Stomach (tissue), 7 donors: ENCODE measurements around the gene PDE2A.

DNA sequence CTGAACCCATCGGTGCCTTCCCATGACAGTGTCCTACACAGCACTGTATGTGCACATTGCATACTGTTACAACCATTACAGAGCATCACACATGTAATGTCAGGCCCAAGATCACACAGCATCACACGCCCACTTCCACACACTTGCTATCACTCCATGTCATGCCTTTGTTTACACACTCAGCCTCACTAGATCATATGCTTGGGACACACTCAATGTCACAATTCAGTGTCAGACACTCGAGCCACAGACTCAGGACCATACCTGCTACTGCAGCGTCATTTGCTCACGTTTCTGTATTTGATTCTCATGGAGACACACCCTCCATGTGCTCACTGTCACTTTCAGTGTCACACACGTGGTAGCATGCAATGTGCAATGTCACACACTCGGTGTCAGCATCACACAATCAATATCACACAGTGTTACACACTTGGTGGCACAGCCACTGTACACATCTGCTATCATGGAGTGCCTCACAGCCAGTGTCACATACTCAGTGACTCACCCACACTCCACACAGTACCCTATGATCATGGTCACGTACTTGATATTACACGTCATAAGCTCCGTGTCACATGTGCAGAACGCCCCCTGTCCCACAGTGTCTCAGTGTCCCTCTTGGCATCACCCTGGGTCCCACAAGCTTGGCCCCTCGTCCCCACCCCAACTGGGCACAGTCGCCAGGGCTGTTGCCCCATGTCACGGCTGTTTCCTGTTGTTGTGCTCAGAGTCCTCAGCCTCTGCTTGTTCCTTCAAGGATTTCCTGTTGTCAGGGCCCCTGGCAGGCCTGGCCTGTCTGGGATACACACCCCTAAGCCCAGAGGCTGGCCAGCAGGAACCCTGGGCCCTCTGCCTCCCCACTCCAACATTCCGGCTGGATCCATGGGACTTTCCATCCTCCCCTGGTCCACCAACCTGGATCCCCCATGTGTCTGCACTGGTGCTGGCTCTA lies 49.6 kb downstream of the PDE2A start:
- PRO-cap = unidirectional peak, plus-strand start at position 823 of the sequence
- RAMPAGE, long total RNA, 5 experiments = no peak in any of the 5 experiments
- RRBS = 63% methylated on average over 1 of the region's 15 CpGs

DNA sequence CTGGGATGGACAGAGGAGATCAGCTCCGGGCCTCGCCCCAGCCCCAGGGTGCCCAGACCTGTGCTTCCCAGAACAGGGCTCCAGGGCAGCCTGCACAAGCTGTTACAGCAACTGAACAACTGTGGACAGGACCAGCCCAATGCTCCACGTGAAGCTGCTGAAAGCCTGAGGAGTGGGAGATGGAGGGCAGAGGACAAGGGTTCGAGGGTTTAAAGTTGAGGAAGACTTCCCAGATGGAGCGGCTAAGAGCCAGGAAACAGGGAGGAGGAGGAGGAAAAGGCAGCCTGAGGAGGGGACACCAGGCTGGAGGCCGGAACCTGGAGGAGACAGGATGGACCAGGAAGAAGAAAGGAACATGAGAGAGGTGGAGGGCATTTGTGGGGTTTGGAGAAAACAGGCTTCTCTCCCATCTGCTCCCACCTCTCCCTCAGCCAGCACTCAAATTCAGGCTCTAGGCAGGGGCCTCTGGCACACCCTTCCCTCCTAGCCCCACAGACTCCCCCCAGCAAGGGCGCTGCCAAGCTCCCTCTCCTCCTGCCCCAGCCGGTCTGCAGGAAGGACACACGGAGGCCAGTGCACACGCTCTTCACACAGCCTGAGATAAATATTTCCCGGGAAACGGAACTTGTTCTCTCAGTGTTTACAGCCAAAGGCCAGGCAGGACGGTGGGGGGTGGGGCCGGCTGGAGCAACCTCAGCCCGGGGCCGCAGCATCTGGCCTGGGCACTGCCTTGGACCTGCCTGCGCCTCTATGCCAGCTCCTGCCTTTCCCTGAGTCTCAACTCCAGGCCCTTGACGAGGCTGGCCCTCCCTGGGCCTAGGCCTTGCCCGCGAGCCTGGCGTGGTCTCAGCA lies 48.7 kb downstream of the PDE2A start:
- PRO-cap = bidirectional peak, plus-strand start at position 636 of the sequence, minus-strand start at position 550 of the sequence
- RAMPAGE, long total RNA, 5 experiments = no peak in any of the 5 experiments
- RRBS = 13% methylated on average over 8 of the region's 21 CpGs

DNA sequence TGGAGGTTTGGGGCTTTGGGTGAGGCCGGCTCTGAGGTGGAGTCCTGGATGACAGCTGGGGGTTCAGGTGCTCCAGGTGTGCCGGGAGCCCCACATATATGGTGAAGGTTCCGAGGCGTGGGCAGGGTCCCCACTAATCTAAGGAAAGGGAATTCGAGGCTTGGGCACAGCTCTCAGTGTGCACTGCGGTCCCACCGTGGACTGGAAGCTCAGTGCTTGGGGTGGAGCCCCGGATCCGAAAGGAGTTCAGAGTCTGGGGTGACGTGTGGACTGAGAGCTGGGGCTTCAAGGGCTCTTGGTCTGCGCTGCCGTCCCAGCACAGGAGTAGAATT lies 32.4 kb downstream of the PDE2A start:
- PRO-cap = unidirectional peak, minus-strand start at position 214 of the sequence
- RAMPAGE, long total RNA, 5 experiments = no peak in any of the 5 experiments
- RRBS = 29% methylated on average over 2 of the region's 12 CpGs

- PRO-cap = no peak
- RAMPAGE, long total RNA, 5 experiments = start-site peak on the minus strand in 1 of 5 experiments, at chr11:72674405-72674422 at its widest, 9 reads per replicate
- RRBS = no CpG with 5 or more reads among the region's 23 CpGs
Observed at GRCh38 chr11:72673767-72674717, at the start of gene PDE2A. Gene PDE2A (minus strand): TSS chr11:72674422.

DNA sequence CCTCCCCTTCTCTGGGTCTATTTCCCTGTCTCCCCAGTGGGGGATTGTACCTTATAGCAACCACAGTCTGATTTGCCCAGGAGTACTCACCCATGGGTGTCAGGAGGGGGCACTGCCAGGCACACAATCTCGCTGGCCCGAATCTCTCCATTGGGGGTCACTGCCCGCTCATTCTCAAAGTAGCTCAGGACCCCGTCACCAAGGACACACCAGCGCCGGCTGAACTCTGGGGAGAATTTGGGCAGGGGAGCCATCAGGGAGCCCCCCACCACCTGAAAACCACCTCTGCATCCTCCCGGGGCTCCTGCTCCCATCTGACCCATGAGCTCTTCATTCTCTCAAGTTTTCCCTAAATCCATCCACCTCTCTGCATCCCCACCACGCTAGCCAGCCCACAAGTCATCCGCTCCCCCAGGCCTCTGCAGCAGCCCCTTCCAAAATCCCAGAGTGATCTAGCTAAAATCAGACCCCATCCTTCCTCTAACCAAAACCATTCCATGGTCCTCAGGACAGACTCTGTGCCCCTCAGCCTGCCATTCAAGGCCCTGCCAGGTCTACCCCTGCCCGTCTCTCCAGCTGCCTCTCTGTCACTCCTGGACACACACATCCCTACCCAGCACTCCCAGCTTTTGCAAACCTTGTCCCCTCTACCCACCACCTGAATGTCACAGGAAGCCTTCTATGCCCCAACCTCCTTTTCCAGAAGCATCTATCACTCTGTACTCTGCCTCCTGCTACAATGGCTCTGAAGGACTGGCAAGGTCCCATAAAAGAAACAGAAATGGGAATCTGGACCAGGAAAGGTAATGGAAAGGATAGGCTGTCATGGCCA lies 25.3 kb upstream of the PDE2A start:
- PRO-cap = no peak
- RAMPAGE, long total RNA, 5 experiments = start-site peak on the minus strand in 2 of 5 experiments, centred at positions 142 to 172 of the sequence, 14 to 28 reads per replicate
- RRBS = 92% methylated on average over 2 of the region's 10 CpGs

DNA sequence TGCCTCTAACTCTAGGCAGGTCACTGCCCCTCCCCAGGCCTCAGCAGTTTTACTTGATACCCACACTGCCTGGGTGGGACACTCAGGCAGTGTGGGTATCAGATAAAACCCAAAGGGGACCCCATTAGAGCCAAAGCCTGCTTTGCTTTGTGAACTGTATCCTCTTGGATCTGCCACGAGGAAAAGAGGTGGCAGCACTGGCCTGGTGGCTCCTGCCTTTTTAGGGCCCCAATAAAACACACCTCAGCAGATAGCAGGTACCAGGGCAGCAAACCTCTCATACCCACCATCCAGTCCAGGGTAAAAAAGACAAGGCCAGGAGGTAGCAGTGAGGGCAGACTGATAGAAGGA lies 10.4 kb downstream of the STARD10 start:
- PRO-cap = no peak
- RAMPAGE, long total RNA, 5 experiments = no peak in any of the 5 experiments
- RRBS = no CpG with 5 or more reads among the region's 1 CpG

DNA sequence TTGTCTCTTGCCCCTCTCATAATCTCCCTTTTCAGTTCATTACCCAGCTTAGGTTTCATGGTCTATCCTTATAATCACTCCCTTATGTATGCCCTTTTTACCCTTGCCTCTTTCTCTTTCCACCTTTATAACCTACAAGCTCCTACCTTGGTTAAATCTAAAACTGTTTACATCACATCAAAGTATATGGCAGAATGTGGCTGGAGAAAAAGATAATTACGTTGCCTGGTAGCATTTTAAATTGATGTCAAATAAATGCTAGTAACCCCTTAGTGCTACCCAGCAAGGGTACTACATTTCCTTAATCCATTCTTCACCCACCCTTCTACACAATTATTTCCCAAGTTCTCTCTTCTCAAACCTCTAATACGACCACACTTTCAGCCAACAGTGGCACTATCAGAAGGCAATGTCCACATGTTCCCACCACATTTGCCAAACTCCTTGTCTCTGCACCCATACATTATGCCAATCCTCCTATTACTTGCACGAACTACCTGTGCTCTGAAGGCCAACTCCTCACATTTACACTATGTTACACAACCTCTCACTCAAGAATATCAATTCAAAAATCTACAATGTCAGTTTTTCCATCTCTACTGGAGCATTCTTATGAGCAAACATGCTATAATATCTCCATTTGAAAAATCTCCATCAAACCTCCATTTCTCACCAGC lies 137.5 kb downstream of the FCHSD2 start:
- PRO-cap = no peak
- RAMPAGE, long total RNA, 5 experiments = start-site peak on the minus strand in 1 of 5 experiments, centred at position 333 of the sequence, 9 reads per replicate
- RRBS = no CpG with 5 or more reads among the region's 3 CpGs

DNA sequence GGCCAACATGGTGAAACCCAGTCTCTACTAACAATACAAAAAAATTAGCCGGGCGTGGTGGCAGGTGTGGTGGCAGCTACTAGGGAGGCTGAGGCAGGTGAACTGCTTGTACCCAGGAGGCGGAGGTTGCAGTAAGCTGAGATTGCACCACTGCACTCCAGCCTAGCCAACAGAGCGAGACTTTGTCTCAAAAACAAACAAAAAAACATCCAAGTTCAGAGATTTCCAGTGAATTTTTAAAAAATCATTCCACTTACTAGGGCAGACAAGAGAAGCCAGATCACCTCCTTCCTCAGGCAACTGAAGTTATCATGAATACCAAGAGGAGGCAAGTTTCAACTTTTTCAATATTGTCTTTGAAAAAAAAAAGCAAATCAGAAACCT lies 5.3 kb downstream of the FCHSD2 start:
- PRO-cap = no peak
- RAMPAGE, long total RNA, 5 experiments = no peak in any of the 5 experiments
- RRBS = no CpG with 5 or more reads among the region's 4 CpGs

DNA sequence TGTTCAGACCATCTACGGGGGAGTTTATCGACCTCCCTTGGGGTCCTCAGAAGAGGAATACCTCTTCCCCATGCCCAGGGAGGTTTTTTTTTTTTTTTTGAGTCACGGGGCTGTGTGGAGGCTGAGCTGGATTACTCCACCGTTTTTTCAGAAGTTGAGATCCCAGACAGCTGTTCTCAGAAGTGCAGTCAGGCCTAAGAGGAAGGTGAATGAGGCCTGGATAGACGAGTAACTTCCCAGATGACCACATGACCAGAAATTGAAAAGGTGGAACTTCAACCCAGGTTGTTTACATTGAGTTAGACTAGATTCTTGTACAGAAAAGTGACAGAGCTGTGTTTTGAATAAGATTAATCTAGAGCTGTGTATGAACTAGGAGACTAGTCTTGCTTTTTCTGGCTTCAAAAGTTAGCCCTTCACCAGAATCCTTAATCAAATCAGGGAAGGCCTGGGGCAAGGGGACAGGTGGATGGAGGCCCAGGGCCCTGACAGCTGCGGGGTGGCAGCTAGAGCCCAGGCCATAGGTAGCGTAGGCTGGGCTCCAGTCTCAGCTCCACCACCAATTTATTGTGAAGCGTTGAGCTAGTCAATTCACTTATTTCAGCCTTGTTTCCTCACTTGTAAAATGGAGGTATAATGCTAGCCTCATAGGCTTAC lies 1.5 kb upstream of the FCHSD2 start:
- PRO-cap = no peak
- RAMPAGE, long total RNA, 5 experiments = no peak in any of the 5 experiments
- RRBS = no CpG with 5 or more reads among the region's 8 CpGs

DNA sequence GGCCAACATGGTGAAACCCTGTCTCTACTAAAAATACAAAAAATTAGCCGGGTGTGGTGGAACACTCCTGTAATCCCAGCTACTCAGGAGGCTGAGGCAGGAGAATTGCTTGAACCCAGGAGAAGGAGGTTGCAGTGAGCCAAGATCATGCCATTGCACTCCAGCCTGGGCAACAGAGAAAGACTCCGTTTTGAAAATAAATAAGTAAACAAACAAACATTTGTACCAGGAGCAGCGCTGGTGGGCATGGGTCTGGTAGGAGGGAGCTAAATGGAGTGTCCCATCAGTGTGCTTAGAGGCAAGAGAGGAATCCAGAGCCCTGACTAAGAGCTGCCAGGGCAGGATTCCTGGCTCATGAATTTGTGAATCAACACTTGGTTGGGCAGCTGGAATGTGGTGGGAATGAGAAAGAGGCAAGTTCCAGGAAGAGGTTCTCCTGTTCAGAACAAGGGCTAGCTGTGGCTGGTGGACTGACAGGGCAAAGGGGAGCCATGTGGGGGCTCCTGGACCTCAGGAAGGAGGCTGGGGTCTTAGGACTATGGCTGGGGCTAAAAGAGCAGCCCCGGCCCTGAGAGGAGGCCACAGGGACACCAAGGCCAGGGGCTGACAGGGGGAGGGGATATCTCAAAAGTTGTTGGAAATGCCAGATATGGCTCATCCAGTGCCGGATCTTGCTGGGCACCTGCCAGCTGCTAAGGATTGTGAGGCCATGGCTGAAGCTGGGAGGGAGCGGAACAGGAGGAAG lies 14.8 kb upstream of the P2RY6 start:
- PRO-cap = no peak
- RAMPAGE, long total RNA, 5 experiments = no peak in any of the 5 experiments
- RRBS = 63% methylated on average over 2 of the region's 6 CpGs

- PRO-cap = no peak
- RAMPAGE, long total RNA, 5 experiments = no peak in any of the 5 experiments
- RRBS = no CpG with 5 or more reads among the region's 8 CpGs
Observed at GRCh38 chr11:73311583-73311875, 3.5 kb downstream of the ARHGEF17 start.

GRCh38 chr11:73348482-73348961 lies 27.7 kb upstream of the RELT start:
- PRO-cap = unidirectional peak, plus-strand start at chr11:73348686
- RAMPAGE, long total RNA, 5 experiments = no peak in any of the 5 experiments
- RRBS = no CpG with 5 or more reads among the region's 3 CpGs

- PRO-cap = no peak
- RAMPAGE, long total RNA, 5 experiments = no peak in any of the 5 experiments
- RRBS = no CpG with 5 or more reads among the region's 24 CpGs
Observed at GRCh38 chr11:73384750-73385598, 8.8 kb downstream of the RELT start.

DNA sequence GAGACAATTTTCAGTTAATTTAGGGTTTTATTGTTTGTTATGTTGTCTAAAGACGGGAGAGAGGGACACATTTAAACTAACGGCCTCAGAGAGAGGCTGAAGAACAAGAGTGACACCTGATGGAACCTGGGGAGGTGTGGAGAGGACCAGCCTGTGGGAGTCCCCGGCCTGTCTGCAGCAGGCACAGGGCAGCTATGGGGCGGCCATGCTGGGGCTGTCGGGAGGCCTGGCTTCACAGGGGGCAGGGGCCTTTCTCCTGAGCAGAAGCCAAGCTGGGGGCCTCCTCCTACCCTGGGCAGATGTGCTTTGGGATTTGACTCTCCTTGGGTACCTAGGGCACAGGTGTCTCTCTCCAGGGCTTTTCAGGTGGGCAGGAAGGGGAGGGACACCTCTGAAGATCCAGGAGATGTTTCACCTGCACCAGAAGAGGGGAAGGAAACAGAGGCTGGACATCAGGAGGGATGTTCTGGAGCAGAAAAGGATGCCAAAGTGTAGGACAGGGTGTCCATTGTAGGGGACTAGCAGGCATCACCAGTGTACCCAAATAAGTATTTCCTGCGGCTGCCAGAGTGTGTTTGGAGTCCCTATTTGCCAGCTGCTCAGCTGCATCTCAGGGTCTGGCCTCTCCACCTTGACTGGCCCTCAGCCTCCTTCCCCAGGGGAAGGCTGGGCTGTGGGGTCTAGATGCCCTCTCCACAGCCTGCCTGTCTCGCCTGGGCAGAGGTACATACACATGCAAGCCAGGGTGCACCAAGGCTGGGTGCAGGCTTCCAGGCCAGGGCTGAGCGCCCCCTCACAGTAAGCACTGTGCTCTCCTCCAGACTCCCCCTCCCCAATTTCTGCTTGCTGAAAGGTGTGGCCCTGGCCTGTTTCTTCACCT lies 22.2 kb downstream of the RELT start:
- PRO-cap = no peak
- RAMPAGE, long total RNA, 5 experiments = no peak in any of the 5 experiments
- RRBS = no CpG with 5 or more reads among the region's 8 CpGs

- PRO-cap = no peak
- RAMPAGE, long total RNA, 5 experiments = no peak in any of the 5 experiments
- RRBS = no CpG with 5 or more reads among the region's 2 CpGs
Observed at GRCh38 chr11:73464488-73464812, 88.3 kb downstream of the RELT start.

DNA sequence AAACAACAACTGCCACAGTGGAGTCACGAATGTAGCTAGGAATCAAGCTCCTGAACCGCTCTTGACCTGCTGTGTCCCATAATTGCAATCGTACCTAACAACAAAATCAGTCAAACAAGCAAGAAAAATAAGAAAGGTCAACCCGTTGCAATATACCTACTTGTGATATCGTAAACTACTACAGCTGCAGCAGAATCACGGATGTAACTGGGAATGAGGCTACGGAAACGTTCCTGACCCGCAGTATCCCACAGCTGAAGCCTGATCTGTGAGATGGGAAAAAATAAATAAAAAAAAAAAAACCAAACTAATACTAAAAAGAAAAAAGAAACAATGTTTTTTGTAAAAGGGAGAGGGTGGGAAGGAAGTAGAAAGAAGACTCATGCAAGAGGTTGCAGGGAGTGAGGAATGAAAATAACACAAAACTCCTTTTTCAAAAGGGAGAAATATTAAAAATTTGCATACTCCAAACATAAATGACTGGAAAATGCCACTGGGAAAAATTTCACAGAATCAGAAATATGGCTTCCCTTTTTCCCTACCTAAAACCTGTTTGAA lies 42.2 kb downstream of the RAB6A start:
- PRO-cap = no peak
- RAMPAGE, long total RNA, 5 experiments = start-site peak on the minus strand in 2 of 5 experiments, centred at positions 254 to 263 of the sequence, 25 to 36 reads per replicate
- RRBS = no CpG with 5 or more reads among the region's 9 CpGs

DNA sequence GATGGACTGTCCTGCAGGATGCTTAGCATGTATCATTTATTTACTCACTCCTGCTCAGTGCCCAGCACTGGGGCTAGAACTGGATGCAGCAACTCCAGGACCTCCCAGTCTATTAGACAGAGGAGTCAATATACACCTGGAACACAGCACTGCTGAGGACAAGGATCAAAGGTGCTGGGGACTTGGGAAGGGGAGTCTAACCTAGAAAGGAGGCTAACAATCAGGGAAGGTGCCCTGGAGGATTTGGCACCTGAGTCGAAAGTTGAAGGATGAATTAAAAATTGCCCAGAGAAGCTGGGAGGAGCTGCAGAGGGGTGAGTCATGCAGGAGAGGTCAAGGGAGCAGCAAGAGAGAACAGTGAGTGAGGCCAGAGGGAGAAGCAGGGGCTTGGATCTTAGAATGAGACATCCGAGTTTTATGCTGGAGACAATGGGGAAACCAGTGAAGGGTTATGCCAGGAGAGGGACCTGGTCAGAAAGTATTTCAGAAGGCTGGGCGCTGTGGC lies 5.3 kb downstream of the DNAJB13 start:
- PRO-cap = no peak
- RAMPAGE, long total RNA, 5 experiments = no peak in any of the 5 experiments
- RRBS = no CpG with 5 or more reads among the region's 3 CpGs

DNA sequence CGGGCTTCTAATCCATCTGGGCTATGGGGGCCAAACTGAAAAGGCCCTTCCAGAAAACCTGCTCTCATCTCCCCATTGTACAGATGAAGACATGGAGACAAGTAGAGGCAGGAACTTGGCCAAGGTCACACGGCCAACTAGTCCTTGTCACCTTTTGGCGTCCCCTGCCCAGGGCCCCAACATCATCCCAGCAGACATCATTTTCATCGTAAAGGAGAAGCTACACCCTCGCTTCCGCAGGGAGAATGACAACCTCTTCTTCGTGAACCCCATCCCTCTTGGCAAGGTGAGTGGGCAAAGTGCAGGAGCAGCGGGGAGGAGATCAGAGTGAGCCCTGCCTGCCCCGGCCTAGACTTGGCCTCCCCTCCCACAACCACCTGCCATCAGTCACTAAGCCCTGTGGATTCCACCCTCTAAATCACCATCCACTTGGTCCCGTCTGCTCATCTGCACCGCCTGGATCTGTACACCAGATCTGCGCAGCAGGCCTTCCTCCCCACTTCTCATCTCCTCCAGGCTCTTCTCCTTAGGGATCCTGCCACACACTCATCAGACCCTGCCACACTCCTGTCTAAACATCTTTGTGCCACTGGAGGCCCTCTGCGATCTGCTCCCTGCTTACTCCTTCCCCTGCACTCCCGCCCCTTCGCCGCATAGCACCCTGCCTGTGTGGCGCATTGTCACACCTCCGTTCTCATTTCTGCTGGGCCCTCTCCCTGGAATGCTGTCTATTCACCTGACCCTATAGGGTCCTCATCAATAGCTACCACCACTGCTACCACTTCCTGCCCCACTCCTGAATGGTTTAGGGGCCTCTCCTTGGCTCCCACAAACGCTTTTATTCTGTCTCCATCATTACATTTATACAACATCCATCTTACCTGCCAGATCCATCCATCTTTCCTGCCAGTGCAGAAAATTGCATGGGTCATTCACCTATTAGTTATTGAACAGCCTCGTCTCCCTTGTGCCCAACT lies 14.2 kb downstream of the UCP2 start:
- PRO-cap = no peak
- RAMPAGE, long total RNA, 5 experiments = no peak in any of the 5 experiments
- RRBS = no CpG with 5 or more reads among the region's 20 CpGs

DNA sequence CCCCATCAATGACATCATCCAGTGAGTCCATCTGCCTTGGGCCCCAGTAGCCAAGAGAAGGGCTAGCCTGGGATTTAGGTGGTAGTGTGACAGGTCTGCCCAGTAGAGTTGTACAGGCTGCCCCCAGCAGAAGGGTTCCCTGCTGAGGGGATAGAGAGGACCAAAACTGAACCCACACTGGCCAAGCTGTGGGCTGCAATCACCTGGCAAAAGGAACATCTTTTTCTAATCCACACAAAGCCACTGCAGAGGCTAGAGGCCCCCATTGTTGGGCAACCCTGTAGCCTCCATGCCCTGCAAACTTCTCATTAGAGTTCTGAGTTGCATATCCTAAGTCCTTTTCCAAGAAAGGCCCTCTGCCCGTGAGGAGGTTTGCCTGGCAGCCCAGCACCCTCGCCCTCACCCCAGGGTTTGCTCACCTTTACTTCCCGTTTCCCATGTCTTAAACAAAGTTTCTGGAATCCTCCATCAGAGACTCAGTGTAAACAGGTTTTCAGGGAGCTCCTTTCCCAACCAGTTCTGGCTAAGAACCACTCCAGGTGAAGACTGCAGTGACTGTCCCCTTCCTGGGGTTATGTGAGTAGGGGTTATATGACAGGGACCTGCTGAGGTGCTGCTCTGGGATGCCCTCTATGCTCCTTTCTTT lies 13.2 kb downstream of the UCP2 start:
- PRO-cap = no peak
- RAMPAGE, long total RNA, 5 experiments = no peak in any of the 5 experiments
- RRBS = no CpG with 5 or more reads among the region's 3 CpGs

DNA sequence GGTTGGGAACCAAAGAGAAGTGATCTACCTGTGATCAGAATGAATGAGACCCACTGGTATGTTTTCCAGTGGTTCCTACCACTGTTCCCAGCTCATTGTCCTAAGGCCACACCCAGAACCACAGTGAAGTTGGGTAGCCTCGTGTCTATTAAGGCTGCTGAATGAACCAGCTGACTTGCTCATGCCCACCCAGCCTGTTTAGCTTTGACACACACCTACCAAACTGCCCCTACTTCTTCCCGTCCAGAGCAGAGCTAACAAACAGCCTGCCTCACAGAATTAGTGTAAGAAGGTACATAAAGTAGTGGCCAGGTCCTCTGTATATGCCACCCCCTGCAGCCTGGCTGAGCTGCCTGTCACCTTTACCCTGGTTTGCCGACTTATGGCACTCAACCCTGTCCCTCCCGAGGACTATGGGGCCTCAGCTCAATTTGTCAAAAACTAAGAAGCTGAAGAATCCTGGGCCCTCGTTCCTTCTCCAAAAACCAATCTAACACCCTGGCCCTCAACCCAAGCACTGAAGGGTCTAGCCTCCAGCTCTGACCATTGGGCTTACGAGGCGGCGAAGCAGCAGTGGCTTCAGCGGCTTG lies 9.9 kb downstream of the UCP2 start:
- PRO-cap = no peak
- RAMPAGE, long total RNA, 5 experiments = no peak in any of the 5 experiments
- RRBS = no CpG with 5 or more reads among the region's 9 CpGs